Ascending aorta (tissue), 1 donor: ENCODE measurements around a stretch of chr17.

- PRO-cap: no peak
Observed at GRCh38 chr17:77324140-77324263, 42.7 kb downstream of the SEPTIN9 start.

GRCh38 chr17:77342303-77342815, 61.1 kb downstream of the SEPTIN9 start:
- PRO-cap: no peak

DNA sequence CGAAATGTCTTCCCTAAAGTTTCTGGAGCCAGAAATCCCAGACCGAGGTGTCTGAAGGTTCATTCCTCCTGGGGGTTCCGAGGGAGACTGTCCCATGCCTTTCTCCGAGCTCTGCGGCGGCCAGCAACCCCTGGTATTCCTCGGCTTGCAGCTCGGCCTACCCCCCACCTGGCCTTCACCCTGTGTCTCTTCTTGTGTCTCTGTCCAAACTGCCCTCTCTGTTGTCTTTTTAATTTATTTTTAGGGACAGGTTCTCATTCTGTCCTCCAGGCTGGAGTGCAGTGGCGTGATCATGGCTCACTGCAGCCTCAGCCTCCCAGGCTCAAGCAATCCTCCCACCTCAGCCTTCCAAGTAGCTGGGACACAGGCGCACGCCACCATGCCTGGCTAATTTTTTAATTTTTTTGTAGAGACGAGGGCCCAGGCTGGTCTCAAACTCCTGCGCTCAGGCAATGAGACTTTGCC, 71.2 kb downstream of the SEPTIN9 start:
- PRO-cap: no peak

- PRO-cap: no peak
Observed at GRCh38 chr17:77370786-77371226, 89.5 kb downstream of the SEPTIN9 start.

DNA sequence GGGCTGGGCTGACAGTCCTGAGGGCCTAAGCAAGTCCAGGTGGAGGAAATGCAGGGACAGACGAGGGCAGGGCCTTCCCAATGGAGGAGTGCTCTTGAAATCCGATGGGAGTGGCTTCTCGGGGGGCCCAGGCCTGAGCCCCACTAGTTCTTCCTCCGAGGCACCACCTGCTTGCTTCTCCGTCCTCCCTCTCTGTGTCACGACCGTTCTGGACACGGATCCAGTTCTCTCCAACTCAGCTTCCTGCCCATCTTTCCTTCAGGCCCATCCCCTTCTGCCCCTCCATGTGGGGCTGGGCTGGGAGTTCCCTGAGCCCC, 124.2 kb downstream of the SEPTIN9 start:
- PRO-cap: no peak

GRCh38 chr17:77405888-77406433, 124.7 kb downstream of the SEPTIN9 start:
- PRO-cap: no peak

- PRO-cap: no peak
Observed at GRCh38 chr17:77429779-77430778, 148.8 kb downstream of the SEPTIN9 start.

DNA sequence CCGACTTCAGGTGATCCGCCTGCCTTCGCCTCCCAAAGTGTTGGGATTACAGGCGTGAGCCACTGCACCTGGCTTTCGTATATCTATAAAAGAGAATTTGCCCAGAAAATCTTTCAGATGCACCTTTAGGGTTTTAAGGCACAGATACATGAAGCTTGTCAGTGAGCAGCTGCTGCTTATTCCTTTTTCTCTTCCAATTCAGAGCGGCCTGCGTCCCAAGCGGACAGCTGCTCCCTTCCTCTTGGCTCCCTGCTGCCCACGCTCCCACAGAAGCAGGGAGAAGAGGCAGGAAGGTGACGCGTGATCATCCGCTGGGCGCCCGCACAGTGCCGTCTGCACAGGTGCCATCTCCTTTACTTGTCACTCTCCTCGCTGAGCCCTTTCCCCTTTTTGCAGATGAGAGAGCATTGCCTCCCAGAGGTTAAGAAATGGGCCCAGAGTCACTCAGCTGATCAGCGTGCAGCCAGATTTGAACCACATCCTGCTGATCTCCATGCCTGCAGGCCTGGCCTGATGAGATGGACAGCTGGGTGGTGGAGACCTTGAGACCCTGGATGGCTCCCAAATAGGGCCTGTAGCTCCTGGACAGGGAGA, 159.2 kb downstream of the SEPTIN9 start:
- PRO-cap: no peak

GRCh38 chr17:77458269-77458899, 177.1 kb downstream of the SEPTIN9 start:
- PRO-cap: no peak

- PRO-cap: no peak
Observed at GRCh38 chr17:77472541-77473390, 191.5 kb downstream of the SEPTIN9 start.

DNA sequence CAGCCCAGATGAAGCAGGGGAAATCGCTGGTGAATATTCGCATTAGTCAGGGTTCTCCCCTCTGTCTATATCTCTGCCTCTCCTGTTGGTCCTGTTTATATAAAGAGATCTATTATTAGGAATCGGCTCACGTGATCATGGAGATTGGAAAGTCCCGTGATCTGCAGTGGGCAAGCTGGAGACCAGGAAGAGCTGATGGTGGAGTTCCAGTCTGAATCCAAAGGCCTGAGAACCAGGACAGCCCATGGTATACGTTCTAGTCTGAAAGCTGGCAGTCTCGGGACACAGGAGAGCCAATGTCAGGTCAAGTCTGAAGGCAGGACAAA, 242.3 kb downstream of the SEPTIN9 start:
- PRO-cap: no peak

GRCh38 chr17:77610034-77610662, 328.8 kb downstream of the SEPTIN9 start:
- PRO-cap: no peak

DNA sequence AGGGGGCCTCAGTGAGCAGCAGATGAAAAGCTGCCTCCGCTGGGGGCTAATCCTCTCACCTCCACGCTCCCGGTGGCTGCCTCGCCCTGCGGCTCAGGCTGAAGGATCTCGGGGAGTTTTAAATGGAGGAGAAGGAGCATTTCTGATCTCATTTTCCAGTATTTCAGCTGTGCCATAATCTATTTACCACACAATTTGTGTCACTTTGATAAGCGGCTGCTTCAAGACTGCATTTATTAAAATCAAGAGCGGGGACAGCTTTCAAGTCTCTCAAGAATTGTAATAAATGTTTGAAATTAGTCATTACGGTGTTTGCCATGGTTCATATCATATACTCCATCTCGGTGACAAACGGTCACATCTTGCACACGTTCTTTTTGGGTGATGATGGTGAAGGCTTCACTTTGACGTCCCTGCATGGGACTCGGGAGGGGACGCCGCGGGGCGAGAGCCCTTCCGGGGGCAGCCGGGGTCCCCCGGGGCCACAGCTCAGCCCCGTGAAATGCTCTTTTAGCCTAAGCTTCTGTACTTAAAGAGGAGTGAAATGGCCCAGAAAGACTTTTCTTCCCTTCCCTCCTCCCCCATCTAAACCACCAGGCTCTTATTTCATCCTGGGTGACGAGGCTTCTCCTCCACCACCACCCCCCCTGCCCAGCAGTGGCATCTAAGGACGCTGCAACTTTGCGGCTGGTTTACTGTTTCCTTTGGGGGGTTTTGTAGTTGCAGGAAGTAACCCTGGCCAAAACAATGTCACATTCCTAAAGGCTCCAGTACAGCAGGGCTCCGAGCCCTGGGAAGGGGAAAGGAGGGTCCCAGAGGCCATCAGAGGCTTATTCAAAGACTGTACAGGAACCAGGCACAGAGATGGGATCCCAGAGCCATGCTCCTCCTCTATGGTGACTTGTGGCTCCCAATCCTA, 313.1 kb upstream of the TNRC6C start:
- PRO-cap: no peak

DNA sequence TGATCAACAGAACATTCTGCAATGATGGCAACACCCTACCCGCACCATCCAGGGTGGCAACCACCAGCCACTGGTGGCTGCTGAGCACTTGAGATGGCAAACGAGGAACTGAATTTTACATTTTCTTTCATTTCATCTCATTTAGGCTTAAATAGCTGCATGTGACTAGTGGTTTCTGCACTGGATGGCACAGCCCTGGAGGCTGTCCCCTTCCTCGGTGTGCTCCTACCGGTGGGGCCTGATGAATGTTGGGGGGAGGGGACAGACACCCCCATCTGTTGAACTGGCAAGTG, 224.5 kb upstream of the TNRC6C start:
- PRO-cap: unidirectional peak, plus-strand start at position 96 of the sequence

- PRO-cap: no peak
Observed at GRCh38 chr17:77882387-77883260, 75.9 kb upstream of the TNRC6C start.

DNA sequence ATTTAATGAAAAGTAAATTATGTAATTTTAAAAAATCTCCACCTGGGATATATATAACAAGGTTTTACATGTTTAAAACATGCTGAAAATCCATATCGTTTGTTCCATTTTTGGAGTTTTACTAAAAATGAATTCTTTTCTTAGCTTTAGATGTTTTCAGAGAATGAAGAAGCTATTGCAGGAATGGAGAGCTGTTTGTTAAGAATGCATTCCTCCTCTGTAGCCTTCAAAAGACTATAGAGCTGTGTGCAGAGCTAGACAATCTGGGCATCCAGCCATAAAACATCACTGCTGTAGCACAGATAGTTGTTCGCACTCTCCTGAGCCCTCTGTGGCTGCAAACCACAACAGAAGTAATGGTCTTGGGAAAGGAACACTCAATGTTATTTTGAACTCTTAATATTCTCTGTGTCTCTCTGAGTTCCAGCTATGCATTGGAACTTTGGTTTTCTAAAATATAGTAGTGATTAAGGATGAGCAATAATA, 4.9 kb downstream of the TNRC6C start:
- PRO-cap: no peak

DNA sequence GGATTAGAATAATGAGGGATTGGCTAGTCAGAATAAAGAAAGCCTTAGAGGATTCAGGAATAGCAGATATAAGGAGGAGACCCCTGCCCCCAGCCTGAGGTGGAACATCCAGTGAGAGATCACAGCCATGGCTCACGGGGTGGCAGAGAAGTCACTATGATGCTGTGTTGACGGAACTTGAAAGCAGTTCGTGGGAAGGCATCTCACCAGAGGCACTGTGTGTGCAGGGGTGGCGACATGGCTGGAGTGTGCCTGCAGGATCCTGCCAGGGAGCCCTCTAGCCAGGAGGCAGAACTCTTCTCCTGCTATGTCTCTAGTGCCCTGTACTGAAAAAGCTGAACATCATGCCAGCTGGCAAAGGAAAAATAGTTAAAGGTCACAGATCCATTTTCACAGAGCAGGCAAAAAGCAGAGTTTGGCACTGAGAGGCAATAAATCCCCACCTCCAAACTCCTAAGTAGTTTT, 36.6 kb downstream of the TNRC6C start:
- PRO-cap: no peak

DNA sequence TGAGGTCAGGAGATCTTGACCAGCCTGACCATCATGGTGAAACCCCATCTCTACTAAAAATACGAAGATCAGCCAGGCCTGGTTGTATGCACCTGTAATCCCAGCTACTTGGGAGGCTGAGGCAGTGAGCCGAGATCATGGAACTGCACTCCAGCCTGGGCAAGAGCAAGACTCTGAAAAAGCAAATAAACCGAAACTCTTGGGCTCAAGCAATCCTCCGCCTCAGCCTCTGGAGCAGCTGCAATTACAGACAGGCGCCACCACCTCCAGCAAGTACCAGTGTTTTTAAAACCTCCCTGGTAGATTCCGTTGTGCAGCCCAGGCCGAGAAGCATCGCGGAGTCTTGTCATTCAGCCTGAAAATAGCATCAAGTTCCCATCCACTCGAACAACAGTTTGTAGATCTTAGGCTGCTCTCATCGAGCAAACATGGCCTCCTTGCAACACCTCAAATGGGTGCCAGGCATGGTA, 18.2 kb downstream of the TMC6 start:
- PRO-cap: no peak

DNA sequence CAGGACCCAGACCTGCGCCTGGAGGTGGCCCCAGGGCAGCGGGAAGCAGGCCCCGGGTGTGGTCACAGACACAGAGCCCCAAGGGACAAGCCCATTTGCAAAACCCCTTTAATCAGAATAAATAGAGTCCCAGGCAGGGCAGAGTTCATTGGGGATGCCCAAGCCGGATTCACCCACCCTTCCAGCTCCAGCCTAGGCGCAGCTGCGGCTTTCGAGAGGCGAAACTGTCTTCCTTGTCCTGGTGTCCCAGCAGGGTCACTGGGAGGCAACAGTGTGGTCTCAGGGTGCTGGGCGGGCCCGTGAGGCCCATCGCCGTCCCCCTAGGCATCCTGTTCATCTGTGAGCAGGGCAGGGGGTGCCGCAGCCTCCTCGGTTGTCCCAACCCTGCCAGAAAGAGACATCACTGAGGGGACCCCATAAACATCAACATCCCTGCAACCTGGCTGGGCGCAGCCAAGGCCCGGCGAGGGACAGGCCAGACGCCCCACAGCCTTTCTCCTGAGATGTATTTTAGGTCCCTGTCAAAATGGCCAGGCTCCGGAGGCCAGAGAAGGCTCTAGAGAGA, 15.6 kb downstream of the TMC6 start:
- PRO-cap: no peak

DNA sequence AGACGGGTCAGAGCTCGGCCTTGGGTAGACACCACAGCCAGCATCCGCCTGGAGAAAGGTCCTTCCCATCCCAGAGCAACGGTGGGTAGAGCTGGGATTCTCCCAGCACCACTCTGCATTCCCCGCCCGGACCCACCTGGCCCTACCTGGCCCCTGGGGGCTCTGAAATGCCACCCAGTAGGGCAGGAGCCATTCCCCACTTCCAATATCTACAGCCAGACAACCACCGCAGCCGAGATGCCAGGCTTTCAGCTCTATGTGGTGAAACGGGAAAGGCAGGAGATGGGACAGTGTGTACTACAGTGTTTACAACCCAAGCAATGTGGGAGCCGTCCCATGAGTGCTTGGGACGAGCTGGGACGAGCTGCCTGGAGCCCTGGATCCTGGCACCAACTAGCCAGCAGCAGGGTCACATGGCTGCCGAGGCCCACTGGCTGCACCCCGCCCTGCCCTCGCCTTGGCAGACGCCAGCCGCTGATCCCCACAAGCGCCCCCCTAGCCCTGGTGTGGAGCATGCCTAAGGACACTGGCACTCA, 13.7 kb downstream of the TMC6 start:
- PRO-cap: no peak